SK-N-DZ (cell line): ENCODE results near the genes KMT5C, IL11 and ZNF581.

RAMPAGE:
- cytosol, long total RNA: no peak
- nucleus, long total RNA: no peak
Observed at GRCh38 chr19:55096647-55097336, 20.6 kb downstream of the PPP1R12C start.

GRCh38 chr19:55113082-55113352 is 4.4 kb downstream of the PPP1R12C start:
RAMPAGE:
- cytosol, long total RNA: no peak
- nucleus, long total RNA: no peak

DNA sequence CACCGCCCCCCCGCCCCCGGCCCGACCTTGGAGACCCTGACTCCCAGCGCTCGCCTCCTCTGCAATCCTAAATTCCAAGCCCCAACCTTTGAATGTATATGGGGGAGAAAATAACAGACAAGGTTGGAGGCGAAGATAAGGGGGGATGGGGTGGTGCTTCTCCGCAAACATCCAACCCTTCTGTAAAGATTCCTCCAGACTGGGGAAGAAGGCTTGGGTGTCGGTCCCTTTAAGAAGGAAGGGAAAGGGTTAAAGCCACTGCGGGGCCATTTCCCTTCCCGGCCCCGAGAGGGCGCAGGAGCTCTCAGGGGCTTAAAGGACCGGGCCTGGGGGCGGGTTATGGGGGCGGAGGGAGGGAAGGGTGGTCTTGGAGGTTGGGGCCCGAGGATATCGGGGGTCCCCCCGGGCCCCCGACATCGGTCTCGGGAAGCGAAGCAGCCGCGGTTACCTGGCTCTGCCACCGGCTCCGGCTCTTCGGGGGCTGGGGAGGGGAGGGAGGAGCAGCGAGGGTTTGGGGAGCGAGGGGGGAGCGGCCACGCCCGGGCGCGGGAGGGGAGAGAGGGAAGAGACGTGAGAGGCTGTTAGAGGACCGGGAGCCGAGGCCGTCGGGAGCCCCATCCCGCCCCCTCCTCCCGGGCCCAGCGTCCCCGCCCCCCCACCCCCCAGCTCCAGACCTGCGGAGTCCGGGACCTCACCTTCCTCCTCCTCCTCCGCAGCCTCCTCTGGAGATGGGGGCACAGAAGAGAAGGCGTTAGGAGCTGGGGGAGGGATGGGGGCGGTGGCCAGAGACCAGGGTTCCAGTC is 2.8 kb downstream of the TNNT1 start:
RAMPAGE:
- cytosol, long total RNA: no peak
- nucleus, long total RNA: no peak

DNA sequence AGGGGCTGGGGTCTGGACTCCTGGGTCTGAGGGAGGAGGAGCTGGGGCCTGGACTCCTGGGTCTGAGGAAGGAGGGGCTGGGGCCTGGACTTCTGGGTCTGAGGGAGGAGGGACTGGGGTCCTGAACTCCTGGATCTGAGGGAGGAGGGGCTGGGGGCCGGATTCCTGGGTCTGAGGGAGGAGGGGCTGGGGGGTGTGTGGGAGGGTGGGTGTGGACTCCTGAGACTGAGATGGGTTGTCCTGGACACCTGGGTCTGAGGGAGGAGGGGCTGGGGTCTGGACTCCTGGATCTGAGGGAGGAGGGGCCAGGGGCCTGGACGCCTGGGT is 1.6 kb downstream of the TNNT1 start:
RAMPAGE:
- cytosol, long total RNA: no peak
- nucleus, long total RNA: no peak

DNA sequence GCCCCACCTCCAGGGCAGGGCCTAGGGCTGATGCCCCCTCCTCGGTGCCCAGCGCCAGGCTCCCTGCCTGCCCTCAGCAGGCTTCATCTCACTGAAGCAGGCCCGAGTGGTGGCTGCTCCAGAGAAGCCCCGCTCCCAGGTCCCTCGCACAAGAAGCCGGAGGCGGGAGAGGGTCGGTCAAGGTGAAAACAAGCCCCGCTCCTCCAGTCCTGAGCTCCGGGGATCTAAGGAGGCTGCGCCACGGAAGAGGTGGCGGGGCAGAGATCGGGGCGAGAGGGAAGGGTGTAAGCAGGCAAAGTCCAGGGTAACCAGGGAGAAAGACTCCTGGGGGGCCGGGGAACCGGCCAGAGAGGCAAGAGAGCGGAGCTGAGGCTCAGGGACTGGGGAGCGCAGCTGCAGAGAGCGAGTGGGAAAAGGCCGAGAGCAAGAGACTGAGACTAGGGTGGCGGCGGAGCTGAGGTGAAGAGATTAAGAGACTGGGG is 1.0 kb downstream of the PPP6R1 start:
RAMPAGE:
- cytosol, long total RNA: no peak
- nucleus, long total RNA: no peak

RAMPAGE:
- cytosol, long total RNA: start-site peak on the plus strand at chr19:55339886-55339909, 53 and 151 reads in 2 replicates
- nucleus, long total RNA: start-site peak on the plus strand at chr19:55339886-55339915, 150 and 91 reads in 2 replicates
Observed at GRCh38 chr19:55339033-55340018, at the start of gene KMT5C. Gene KMT5C, plus strand, starts transcription at chr19:55339876.

DNA sequence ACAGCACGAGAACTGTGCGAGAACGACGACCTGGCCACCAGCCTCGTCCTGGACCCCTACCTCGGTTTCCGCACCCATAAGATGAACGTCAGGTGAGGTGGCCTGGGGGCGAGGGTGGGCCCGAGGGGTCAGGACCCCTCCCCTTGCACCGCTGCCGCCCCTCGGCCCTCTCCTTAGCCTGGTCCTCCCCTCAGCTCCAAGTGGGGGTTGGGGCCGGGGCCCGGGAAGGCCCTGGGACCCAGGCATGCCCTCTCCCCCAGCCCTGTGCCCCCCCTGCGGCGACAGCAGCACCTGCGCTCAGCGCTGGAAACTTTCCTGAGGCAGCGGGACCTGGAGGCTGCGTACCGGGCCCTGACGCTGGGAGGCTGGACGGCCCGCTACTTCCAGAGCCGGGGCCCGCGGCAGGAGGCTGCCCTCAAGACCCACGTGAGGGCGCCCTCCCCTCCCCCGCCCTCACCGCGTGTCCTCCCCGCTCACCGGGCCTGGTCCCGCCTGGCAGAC is 2.3 kb downstream of the KMT5C start:
RAMPAGE:
- cytosol, long total RNA: no peak
- nucleus, long total RNA: no peak

RAMPAGE:
- cytosol, long total RNA: no peak
- nucleus, long total RNA: no peak
Observed at GRCh38 chr19:55370348-55370935, at the start of gene IL11. Gene IL11, minus strand, starts transcription at chr19:55370463.

DNA sequence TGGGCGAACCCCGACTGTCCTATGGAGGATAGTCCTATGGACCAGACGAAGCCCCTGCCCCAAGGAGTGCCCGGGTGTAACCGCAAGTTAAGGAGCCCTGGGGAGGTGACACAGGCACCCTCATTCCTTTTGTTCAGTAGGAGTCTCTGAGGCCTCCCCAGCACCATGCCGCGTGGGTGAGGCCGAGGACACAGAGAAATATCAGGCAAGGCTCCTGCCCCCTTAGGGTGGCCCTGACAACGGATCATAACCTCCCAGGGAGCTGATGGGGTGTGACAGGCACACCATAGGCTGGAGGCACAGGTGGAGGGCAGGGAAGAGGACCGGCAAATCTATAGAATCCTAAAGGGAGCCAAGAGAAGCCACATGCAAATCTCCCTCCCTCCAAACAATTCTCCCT is 749 bp upstream of the TMEM238 start:
RAMPAGE:
- cytosol, long total RNA: no peak
- nucleus, long total RNA: no peak

DNA sequence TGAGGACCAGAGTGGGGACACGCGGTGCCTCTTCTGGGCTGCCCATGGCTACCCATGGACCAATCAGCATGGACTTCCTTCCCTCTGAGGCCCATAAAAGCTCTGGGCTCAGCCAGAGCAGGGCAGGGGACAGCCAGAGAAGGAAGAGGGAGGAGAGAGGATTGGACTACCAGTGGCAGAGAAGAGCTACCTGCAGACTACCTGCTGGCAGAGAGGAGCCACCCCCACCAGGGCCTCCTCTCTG is 12.2 kb upstream of the UBE2S start:
RAMPAGE:
- cytosol, long total RNA: no peak
- nucleus, long total RNA: no peak

DNA sequence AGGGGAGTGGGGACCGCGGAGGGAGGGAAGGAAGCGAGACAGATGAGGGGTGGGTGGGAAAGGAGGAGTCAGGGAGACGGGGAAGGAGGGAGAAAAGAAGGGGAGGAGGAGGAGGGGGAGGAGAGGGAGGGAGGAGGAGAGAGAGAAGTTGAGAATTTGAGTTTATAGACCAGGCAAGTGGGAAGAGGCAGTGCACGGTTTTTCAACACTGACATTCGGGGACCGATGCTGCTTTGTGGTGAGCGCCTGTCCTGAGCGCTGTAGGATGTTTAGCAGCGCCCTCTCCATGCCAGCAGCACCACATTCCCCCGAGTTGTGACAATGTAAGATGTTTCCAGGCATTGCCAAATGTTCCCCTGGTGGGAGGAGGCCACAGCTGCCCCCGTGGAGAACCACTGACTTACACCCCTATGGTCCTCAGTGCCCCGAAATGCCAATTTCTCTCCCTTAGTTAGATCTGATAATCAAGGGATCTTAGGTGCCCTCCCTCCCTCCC is 311 bp upstream of the SHISA7 start:
RAMPAGE:
- cytosol, long total RNA: no peak
- nucleus, long total RNA: no peak

RAMPAGE:
- cytosol, long total RNA: no peak
- nucleus, long total RNA: no peak
Observed at GRCh38 chr19:55544585-55545418, 541 bp downstream of the SBK3 start.

GRCh38 chr19:55587044-55587847 is 6.6 kb upstream of the ZNF579 start:
RAMPAGE:
- cytosol, long total RNA: no peak
- nucleus, long total RNA: no peak

DNA sequence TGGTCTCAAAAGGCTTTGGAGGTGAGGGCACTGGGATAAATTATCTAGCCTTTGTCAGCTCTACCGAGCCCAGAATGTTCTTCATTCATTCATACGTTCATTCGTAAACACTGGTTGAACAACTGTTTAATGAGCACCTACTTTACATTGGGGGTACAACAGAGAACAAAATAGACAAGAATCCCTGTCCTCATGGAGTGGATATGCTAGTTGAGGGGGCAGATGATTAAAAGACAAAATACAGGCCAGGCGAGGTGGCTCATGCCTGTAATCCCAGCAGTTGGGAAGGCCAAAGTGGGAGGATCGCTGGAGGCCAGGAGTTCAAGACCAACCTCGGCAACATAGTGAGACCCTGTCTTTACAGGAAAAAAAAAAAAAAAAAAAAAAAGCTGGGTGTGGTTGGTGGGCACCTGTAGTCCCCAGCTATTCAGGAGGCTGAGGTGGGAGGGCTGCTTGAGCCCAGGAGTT is 1.7 kb downstream of the ZNF865 start:
RAMPAGE:
- cytosol, long total RNA: no peak
- nucleus, long total RNA: no peak

GRCh38 chr19:55639901-55640470 is 816 bp upstream of the ZNF580 start:
RAMPAGE:
- cytosol, long total RNA: no peak
- nucleus, long total RNA: no peak

DNA sequence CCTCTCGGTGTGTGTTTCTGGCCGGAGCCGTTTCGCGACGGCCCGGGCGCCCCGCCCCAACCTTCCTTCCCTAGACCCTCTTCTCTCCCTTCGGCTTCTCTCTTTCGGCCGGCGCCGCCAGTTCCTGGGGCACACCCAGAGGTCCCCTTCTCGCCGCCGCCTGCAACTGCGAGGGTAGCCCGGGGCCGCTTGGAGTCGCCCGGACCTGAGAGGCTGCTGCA is at the start of gene ZNF581:
Gene ZNF581, plus strand, starts transcription at position 100 of the 221 bp plus-strand sequence.
RAMPAGE:
- cytosol, long total RNA: start-site peak on the plus strand centred at position 82 of the sequence, 91 bp wide, 32 and 57 reads in 2 replicates
- nucleus, long total RNA: no peak

GRCh38 chr19:55643771-55643832 is 153 bp downstream of the ZNF581 start:
RAMPAGE:
- cytosol, long total RNA: no peak
- nucleus, long total RNA: no peak

RAMPAGE:
- cytosol, long total RNA: no peak
- nucleus, long total RNA: no peak
Observed at GRCh38 chr19:55652773-55653253, 2.0 kb upstream of the U2AF2 start.

GRCh38 chr19:56111456-56111999 is 9.6 kb downstream of the ZNF787 start:
RAMPAGE:
- cytosol, long total RNA: no peak
- nucleus, long total RNA: no peak

DNA sequence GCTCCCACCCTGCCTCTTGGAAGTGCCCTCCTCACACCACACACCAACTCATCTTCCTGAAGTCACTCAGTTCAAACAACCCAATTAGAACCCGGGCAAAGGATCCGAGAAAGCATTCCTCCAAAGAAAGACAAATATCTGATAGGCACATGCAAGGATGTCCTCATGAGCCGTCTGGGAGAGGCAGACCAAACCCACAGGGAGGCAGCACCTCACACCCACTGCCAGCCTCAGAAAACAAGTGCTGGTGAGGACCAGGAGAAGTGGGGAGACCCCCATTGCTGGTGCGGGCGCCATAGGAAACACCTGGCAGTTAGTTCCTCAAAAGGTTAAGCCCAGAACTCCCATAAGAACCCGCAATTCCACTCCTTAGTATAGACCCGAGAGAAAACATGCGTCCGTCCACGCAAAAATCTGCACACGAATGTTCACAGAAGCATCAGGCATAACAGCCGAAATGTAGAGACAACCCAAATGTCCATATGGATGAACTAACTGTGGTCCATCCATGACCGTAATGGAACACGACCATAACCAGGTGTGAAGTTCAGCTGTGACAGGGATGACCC is 8.0 kb downstream of the ZNF787 start:
RAMPAGE:
- cytosol, long total RNA: no peak
- nucleus, long total RNA: no peak